Epithelial cell of esophagus (primary cell): ENCODE measurements around a stretch of chr6.

- RRBS: no CpG with 5 or more reads among the region's 15 CpGs
Observed at GRCh38 chr6:167494812-167495221, 169.9 kb downstream of the TTLL2 start.

DNA sequence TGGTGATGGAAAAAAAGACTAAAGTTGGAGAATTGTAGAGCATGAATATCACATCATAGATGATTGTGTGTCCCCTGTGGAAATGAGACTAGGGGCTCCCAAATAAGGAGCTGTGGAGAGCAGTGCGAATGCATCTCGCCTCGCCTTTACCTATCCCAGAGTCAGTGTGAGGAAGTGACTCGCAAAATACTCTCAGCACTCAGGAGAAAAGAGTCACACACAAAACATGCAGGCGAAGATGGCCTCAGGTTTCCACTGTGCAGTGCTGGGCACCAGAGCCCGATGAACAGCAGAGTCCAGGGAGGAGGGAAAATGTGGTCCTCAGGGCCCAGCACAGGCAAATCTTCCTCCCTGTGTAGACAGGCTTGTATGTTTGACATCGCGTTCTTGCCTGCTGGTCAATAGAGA lies 126.5 kb upstream of the AFDN start:
- RRBS: no CpG with 5 or more reads among the region's 8 CpGs

DNA sequence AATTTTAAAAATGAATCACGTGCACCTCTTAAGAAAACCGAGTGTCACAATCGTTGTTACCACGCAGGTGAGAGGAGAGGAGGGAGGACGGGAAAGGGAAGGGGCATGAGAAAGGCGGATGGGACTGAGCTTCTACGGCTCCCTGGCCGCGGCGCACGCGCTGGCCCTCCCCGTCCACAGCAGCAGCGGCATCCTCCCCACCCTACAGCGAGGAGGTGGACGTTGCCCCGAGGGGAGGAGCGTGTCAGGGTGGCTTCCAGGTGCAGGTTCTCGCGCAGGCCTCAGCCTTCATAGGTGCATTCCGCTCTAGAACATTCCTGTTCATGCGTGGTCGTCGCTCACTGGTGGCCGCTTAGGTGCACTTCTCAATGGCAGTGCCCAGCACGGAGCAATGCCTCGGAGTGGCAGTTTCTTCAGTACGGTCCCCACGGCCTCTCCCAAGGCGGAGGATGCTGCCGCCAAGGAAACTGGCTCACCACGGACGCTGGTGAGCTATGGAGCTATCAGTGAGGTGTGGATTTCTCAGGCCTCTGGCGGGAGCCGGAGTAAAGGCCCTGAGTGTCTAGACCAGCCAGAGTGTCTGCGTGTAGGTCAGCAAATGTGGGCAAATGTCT lies 29.6 kb upstream of the AFDN start:
- RRBS: no CpG with 5 or more reads among the region's 36 CpGs

- RRBS: no CpG with 5 or more reads among the region's 5 CpGs
Observed at GRCh38 chr6:167907716-167908420, 81.2 kb downstream of the AFDN start.

DNA sequence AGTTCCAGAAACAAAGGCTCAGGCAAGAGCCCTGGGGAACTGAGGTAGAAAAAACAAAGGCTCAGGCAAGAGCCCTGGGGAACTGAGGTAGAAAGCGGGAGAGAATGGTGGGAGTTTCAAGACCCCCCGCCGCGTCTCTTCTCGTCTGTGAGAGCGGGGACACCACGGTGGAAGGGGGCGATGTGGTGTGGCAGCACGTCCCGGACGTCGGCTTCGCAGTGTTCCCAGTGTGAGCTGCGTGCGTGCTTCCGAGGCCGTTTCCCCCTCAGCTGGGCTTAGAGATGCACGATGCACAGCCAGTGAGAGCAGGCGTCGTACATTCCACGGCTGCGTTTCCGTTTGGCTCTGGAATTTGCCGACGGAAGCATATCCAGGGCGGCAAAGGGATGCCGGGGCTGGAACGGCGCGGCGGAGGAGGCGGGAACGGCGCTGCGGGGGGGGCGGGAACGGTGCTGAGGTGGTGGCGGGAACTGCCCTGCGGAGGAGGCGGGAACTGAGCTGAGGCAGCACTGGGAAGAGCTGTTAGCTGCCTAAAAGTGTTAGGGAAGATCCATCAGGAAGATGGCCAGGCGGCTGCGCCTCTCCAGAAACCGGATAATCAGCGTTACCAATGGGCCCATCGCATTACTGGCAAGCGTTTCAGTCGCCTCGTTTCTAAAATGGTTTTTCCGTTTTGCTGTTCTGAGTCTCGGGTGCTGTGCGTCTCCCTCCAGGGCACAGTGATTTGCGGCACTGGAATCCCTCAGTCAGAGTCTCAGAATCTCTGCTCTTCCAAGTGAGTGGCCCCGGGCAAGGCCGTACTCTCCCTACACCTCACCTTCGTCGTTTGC lies 37.8 kb downstream of the KIF25 start:
- RRBS: no CpG with 5 or more reads among the region's 56 CpGs

DNA sequence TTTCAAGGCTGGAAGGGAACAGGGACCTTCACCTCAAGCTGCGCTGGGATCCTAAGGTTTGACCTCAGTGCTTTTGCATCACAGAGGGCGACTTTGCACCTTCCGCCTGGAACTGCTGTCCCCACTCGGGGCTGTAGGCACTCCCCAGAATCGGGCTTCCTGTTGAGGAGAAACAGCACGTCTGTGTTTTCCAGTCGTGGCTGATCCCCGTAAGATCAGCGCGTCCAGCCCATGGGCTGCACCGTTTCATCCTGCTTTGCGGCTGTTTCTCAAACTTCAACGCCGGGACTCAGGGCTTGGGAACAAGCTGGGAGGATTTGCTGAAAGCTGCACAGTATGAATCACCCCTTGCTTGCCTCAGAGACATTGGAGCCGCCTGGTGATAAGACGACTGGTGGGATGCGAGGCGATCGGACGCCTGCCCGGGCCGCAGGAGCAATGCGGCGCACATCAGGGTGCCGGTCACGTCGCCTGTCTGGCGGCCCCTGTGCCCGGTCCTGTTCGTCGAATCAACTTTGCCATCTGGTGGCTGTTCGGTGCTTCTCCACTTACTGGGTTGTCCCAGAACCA lies 53.6 kb upstream of the FRMD1 start:
- RRBS: 29% methylated on average over 7 of the region's 32 CpGs

DNA sequence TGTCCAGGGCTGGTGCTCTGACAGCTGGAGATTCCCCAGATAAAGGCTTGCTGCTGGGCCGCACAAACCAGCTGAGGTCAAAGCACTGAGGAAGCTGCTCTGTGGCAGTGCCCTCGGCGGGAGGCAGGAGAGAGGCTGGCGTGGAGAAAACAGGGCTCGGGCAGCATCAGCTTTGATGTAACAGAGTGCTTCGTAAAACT lies 84.4 kb upstream of the FRMD1 start:
- RRBS: no CpG with 5 or more reads among the region's 6 CpGs

DNA sequence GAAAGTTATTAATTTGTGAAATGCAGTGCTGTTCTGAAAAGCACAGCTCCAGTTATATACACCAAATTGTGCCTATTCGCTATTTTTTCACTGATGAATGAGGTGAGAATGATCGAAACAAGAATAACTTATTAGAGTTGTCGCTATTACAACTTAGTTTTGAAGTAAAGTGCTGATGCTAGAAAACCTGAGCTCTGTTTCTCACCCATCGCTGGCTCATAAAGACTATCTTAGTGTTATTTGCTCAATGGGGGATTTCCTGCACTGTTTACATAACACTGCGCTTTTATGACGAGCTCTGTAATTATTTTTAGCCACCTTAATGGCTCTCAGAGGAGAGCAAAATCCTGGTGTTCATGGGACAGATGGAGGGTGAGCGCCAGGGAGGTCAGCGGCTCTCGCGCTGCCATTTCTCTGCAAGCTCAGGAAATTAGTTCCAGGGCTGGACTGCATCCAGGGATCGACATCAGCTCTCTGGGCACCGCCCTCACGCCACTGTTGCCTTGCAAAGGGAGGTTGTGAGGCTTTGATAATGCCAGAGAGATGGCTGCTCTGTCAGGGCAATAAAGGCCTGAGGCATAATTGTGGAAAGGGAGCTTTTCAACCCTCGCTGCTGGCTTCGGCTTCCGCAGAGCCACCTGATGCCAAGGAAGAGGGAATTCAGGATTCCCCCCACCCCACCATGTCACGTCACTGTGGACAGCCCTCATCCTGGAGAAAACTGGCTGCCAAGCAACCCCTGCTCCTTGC lies 72.0 kb downstream of the DACT2 start:
- RRBS: no CpG with 5 or more reads among the region's 17 CpGs

GRCh38 chr6:168270761-168271401 lies 48.7 kb downstream of the DACT2 start:
- RRBS: no CpG with 5 or more reads among the region's 17 CpGs

- RRBS: 24% methylated on average over 3 of the region's 27 CpGs
Observed at GRCh38 chr6:168273730-168274825, 45.5 kb downstream of the DACT2 start.

GRCh38 chr6:168441619-168442604 lies 928 bp downstream of the SMOC2 start:
- RRBS: 5% methylated on average over 45 of the region's 79 CpGs

GRCh38 chr6:168530736-168531030 lies 89.7 kb downstream of the SMOC2 start:
- RRBS: no CpG with 5 or more reads among the region's 8 CpGs

GRCh38 chr6:168598781-168599069 lies 157.7 kb downstream of the SMOC2 start:
- RRBS: no CpG with 5 or more reads among the region's 11 CpGs

- RRBS: no CpG with 5 or more reads among the region's 15 CpGs
Observed at GRCh38 chr6:168716064-168716680, 275.2 kb downstream of the SMOC2 start.

- RRBS: no CpG with 5 or more reads among the region's 12 CpGs
Observed at GRCh38 chr6:169172444-169172823, 81.2 kb downstream of the THBS2 start.

GRCh38 chr6:169217217-169217885 lies 36.3 kb downstream of the THBS2 start:
- RRBS: no CpG with 5 or more reads among the region's 4 CpGs

- RRBS: no CpG with 5 or more reads among the region's 12 CpGs
Observed at GRCh38 chr6:169292183-169292848, 38.7 kb upstream of the THBS2 start.

DNA sequence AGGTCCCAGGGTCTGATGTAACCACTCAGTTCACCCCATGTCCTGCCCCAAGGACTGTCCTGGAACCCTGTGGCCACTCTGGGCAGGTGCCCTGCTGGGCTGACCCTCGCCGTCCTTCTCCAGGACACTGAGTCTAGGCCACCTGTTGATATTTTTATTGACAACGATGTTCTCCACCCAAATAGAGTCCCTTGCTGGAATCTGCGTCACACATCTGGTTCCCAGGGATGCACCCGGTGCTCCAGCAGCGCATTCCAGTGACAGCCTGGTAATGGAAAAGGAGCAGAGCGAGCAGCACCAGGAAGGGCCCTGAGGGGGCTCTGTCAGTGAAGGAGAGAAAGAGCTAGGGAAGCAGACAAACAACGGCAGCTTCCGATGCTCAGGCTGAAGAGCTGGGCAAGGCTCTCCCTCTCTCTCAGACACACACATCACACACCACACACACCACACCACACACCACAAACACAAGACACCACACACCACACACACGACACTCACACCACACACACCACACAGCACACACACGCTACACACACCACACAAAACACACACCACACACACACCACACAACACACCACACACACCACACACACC lies 117.8 kb upstream of the THBS2 start:
- RRBS: no CpG with 5 or more reads among the region's 11 CpGs

DNA sequence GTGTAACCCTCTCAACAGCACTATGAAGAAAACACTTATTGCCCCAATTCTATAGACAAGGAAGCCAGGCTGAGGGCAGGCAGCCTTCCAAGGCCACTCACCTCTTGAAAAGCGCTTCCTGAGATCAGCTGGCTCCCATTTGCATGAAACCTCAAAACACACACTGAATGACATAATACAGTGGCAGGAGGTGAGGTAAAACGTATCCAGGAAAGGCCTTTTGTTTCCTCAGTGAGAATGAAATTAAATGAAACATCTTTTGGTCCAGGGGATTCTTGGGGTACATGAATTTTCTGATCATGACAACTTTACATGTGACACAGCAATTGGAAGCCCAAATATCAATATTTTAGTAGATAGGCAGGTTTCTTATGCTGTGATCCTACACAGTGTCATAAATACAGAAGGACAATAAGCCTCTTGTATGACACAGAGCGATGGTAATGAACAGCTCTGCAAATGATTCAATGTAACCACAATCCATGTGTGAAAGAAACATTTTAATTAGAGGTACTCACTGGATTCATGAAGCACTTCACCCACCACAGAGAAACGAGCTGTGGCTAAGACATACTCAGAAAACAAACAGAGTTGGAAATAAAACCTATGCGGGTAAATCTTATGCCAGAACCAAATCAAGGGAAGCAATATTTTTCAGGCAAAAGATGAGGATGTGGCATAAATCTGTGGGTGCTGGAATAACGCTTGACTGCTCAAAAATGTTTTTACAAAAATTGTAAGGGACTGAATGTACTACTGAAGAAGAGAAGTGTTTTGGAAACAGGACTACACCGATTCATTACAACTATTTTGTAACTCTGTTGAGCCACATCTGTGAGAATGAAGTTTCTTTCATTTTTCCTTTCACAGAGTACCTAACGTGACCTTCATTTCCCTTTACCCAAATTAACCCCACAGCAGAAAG lies 112.2 kb downstream of the WDR27 start:
- RRBS: no CpG with 5 or more reads among the region's 8 CpGs

GRCh38 chr6:169789891-169790186 lies 38.4 kb downstream of the ERMARD start:
- RRBS: 0% methylated on average over 1 of the region's 20 CpGs